Metanephros (tissue), 2 donors: ENCODE results near the gene ATP2A1.

GRCh38 chr16:23758221-23758432, 3.3 kb downstream of the CHP2 start:
- RAMPAGE, long total RNA, result no peak

GRCh38 chr16:23847480-23848502, 12.0 kb downstream of the PRKCB start:
- RAMPAGE, long total RNA, result no peak

GRCh38 chr16:24135539-24136382, 120.4 kb upstream of the CACNG3 start:
- RAMPAGE, long total RNA, result no peak

- RAMPAGE, long total RNA, result no peak
These were observed 7.3 kb downstream of the TNRC6A start for GRCh38 chr16:24736529-24737312.

- RAMPAGE, long total RNA, result no peak
These were observed 73.8 kb downstream of the SLC5A11 start for GRCh38 chr16:24919316-24920268.

GRCh38 chr16:25692745-25693197, 1.0 kb downstream of the HS3ST4 start:
- RAMPAGE, long total RNA, result no peak

- RAMPAGE, long total RNA, result no peak
These were observed 31.1 kb downstream of the NSMCE1 start for GRCh38 chr16:27237219-27238025.

DNA sequence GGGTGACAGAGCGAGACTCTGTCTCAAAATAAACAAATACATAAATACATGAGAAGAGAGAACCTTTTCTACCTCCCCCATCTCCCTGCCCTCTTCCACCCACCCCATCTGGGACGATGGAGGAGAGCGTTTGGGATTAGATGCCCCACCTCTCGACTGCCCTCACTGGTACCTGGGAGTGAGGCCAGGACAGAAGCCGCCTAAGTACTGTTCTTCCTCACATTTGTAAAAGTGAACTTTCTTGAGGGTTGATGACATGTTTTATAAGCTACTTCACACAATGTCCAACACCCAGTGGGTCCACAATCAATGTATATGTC, 2.5 kb downstream of the IL4R start:
- RAMPAGE, long total RNA, result no peak

DNA sequence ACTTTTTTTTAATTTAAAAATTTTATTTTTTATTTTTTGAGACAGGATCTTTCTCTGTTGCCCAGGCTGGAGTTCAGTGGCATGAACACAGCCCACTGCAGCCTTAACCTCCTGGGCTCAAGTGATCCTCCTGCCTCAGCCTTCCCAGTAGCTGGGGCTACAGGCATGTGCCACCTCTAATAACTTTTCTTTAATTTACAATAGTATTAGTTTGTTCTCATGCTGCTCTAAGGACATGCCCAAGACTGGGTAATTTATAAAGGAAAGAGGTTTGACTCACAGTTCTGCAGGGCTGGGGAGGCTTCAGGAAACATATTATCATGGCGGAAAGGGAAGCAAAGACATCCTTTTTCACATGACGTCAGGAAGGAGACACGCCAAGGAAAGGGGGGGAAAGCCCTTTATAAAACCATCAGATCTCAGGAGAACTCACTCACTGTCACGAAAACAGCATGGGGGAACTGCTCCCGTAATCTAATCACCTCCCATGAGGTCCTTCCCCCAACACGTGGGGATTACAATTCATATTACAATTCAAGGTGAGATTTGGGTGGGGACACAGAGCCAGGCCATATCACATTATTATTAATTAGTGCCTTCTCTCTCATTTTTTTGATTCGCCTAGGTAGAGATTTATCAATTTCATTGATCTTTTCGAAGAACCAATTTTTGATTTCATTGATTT, 18.3 kb downstream of the IL4R start:
- RAMPAGE, long total RNA, result no peak

- RAMPAGE, long total RNA, result no peak
These were observed 32.6 kb downstream of the IL4R start for GRCh38 chr16:27346178-27347000.

GRCh38 chr16:27352273-27352635, 38.5 kb downstream of the IL4R start:
- RAMPAGE, long total RNA, result no peak

- RAMPAGE, long total RNA, result no peak
These were observed 41.1 kb downstream of the IL4R start for GRCh38 chr16:27354620-27355615.

DNA sequence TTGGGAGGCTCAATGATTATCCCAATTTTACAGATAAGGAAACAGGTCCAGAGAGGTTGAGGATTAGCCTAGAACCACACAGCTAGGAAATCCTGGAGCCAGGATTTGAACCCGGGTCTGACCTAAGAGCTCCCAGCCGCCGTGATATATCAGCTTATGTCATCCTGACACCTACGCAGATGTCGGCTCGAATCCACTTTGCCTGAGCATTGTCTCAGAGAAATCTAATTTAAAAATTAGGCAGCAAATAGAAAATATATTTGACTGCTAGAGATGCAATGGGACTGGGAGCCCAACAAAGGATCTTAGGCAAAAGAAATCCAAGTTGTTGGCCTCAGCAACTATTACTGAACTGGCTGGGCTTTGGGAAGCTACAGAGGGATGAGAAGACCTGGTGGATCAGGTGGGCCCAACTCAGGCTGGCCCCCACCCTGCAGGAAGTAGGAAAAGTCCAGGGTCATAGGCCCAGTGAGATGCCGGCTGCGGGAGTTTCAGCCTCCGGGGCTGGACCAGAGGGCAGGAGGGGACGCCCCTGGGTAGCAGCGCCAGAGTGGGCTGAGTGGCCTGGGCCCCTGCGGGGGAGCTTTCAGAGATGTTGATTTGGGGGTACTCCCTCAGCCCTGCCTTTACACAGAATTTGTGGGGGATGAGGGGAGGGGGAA, 35.1 kb upstream of the IL21R start:
- RAMPAGE, long total RNA, result no peak

DNA sequence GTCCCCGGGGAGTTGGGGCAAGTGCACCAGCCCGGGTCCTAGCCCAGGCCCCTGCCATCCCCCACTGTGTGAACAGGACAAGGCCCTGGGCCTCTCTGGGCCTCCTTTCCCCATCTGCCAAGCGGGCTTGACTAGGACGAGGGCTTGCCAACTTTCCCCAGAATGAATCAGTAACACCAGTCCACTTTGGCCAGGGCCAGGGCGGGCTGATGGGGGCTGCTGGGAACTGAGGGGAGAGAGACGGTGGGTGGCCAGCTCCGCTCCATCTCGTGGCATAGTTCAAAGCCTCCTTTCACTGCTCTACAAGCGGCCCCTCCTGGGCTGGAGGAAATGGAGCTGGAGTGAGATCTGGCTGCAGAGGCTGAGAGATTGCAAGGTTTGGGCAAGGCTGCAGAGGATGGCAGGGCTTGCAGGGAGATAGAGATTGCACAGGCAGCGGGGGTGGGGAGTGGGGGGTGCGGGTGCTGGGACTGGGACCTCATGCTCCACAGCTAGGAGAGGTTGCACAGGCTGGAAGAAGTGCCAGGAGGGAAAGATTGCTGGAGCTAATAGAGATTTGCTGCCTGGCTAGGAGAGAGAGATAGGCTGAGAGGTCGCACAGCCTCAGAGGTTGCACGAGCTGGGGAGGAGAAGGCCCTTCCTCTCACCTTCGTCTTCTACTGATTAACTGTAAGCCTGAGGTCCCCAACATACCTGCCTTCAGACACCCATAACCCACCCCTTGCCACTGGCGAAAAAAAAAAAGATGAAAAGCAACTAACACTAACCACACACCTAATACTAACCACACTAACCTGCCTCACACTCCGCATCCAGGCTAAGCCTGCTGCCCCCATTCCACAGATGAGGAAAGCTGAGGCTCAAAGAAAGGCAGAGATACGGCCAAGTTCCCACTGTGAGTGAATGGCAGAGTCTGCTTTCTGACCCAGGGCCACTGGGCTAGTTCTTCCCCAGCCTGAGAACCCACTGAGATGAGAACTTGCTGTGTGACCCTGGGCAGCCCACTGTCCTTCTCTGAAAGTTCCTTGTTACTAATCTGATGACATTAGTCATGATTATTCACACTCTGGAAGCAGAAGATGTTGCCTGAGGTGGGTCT, 4.3 kb downstream of the IL21R start:
- RAMPAGE, long total RNA, result no peak

DNA sequence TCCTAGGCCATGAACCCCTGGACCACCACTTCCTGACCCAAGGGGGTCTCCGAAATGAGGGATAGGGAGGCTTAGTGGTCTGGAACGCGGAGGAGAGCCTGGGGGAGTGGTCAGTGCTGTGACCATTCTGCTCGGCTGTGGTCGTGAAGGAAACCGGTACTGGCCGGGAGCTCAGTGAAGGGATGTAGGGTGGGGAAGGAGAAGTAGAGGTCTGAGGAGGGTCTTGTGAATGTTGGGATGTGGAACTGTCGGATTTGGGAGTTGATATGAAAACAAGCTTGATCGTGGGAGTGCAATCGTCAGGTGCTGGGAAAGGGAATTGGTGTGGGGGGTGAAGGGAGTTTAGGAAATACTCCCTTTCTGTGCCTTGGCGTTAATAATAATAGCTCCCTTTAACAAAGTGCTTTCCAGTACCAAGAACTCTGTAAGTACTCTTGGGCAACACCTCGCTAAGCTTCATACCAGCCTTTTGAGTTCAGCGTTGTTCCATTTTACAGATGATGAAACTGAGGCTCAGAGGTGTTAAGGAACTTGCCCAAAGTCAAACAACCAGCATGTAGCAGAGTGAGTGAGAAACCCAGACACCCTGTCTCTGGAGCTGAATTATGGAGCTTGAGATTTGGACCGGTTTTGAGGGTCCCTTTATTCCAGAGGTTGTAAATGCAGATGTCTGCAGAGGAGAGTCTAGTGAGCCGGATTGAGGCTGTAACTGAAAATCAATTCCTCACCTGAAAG, 475 bp downstream of the KATNIP start:
- RAMPAGE, long total RNA, result no peak

GRCh38 chr16:27740202-27741057, 190.5 kb downstream of the KATNIP start:
- RAMPAGE, long total RNA, result no peak

DNA sequence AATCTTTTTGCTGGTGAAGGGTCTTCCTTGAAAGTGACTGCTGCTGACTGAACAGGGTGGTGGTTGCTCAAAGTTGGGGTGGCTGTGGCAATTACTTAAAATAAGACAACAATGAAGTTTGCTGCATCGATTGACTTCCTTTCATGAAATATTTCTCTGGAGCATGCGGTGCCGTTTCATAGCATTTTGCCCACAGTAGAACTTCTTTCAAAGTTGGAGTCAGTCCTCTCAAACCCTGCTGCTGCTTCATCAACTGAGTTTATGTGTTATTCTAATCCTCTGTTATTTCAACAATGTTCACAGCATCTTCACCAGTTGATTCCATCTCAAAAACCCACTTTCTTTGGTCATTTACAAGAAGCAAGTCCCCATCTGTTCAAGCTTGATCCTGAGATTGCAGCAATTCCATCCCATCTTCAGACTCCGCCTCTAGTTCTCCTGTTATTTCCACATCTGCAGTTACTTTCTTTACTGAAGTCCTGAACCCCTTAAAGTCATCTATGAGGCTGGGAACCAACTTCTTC, 51.1 kb upstream of the GSG1L start:
- RAMPAGE, long total RNA, result no peak

DNA sequence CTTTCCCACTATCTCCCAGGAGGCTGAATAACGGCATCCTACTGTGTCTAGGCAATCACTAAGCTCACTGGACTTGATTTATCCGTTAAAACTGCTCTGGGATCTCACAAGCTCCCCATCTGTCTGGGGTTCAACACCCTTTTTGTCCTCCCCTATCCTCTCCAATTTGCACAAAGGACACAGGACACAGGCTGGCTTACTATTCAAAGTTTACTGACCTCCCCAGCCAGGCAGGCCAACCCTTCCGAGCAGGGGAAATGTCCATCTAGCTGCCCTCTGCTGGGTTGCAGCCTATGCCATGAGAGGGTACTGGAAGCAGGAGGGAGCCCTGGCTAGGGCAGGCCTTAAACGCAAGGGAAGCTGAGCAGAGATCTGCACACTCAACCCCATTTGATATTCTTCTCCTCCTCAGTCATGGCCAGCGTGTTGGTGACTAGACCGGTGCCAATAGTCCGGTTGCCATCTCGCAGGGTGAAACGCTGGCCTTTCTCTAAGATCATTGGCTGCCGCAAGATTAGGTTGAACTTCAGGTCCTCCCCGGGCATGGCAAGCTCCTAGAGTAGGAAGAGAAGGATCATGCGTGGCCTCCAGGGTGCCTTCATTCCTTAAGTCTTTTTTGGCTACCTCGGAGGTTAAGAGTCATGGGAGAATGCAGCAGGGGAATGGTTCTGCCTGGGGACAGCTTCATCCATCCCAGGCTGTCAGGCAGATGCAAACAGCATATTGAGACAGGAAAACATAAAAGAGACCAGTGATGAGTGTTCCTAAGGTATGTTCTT, 3.4 kb downstream of the TUFM start:
- RAMPAGE, long total RNA, result no peak

DNA sequence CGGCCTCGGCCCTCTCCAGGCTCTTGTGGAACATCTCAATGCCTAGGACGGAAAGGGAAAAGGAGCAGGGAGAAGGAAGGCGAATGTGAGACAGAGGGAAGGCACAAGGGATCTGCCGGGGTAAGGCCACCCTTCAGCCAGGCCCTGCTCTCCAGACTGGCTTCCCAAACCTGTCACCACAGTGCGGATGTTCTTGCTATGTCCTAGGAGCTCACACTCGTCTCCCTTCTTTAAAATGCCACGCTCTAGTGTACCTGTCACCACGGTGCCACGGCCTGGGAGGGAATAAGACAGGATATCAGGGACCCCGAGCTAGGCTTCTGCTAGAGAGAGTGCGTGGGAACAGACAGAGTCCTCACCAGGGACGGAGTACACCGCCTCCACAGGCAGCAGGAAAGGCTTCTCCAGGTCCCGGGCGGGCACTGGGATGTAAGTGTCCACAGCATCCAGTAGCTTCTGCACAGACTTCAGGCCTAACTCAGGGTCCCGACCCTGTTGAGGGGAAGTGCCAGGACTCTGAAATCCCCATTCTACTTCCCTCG, 2.0 kb downstream of the TUFM start:
- RAMPAGE, long total RNA, result no peak

DNA sequence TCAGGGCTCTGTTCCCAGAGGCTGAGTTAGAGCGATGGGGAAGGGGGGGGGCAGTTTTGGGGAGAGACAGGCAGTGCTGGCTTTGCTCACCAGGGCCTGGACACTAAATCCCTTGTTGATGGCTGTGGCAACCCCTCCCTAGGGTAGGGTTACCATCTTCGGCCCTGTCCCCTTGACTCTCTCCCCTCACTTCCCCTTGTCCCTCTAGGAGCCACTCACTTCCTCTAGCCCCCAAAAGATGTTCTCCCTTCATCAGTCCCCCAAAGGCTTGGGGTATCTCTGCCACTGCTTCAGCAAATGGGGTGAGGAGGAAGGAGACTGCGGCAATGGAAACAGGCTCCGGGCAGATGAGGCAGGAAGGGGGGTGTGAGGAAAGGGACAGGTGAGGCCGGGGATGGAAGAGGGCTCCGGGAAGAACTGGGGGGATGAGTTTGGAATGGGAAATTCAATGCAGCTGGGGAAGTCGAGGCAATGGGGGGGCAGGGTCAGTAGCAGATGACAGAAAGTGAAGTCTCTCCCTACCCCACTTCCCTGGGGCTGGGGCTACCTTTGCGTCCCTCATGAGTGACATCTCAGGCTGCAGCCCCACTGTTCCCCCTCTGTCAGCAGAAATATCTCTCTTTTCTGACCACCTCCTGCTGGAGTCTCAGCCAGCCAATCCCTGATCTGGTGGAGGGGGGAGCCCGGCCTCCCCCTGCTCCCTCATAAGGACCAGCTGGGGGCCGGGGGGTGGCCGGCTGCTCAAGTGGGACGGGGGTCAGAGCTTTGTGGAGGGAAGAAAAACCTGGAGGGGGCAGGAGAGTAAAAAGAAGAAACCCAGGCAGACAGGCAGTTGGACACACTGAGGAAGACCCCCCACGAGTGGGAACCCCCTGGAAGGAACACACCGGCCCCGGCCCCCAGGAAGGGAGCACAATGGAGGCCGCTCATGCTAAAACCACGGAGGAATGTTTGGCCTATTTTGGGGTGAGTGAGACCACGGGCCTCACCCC, at the start of gene ATP2A1:
Gene ATP2A1, plus strand, starts transcription at position 732 of the 992 bp plus-strand sequence.
- RAMPAGE, long total RNA, result no peak